ENCODE measurements around a stretch of chr1.

- RRBS: 73% methylated on average over 3 of the region's 20 CpGs
CAGE:
- cytosol, long polyA plus RNA: no peak
- long polyA plus RNA: no peak
- nucleus, long polyA plus RNA: no peak
Measured at GRCh38 chr1:15756035-15756948, 2.3 kb upstream of the FBLIM1 start.

- RRBS: 93% methylated on average over 4 of the region's 9 CpGs
CAGE:
- cytosol, long polyA plus RNA: no peak
- long polyA plus RNA: no peak
- nucleus, long polyA plus RNA: no peak
Measured at GRCh38 chr1:15785685-15786211, 21.7 kb downstream of the UQCRHL start.

DNA sequence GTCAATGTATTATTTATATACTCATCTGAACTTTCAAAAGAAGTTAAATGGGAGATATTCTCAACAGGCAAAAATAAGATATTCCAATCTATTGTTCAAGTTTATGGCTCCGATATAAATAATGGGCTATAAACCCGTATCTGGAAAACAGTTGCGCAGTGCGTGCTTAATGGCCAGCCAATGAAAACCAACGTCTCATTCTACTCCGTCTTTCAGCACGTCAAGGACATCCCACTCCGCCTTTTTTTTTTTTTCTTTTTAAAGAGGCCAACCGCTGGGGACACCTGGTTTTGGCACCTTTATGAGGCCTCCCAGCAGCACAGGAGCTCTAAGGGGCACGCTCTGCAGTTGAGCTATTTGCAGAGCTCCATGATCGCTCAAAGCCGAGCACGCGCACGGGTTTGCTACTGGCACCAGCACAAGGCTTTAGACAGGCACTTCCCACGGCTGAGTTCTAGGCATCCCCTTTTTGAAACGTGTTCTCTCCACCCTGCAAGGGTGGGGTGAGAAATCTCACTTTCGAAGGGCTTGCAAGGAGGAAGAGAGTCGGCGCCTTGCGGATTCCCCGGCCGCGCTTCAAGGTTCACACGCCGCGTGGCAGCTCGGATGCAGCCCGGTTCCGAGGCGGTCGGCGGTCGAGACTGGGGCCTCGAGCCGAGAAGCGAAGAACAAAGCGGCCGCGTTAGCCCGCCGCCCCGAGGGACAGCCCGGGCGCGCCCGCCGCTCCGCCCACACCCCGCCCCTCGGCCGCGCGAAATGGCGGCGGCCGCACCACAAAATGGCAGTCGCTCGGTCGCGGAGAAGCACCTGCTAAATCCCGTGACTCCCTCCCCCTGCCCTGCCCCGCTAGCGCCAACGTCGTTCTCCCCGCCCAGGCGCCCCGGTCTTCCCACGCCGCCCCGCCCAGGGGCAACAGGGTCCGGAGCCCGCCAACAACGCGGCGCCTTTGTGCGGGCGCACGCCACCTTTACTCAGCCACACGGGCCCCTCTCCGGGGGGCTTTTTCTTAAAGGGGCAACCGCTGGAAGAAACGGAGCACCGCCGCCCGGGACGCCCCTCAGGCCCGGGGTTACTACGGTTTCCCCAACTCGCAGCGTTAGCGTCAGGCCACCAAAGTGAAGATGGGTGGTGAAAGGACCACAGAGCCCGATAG, 12.9 kb upstream of the SPEN start:
- RRBS: under 1% methylated on average over 38 of the region's 94 CpGs
CAGE:
- cytosol, long polyA plus RNA: start-site peak on the minus strand centred at position 664 of the sequence, 42 bp wide, 63 reads
- long polyA plus RNA: no peak
- nucleus, long polyA plus RNA: no peak

DNA sequence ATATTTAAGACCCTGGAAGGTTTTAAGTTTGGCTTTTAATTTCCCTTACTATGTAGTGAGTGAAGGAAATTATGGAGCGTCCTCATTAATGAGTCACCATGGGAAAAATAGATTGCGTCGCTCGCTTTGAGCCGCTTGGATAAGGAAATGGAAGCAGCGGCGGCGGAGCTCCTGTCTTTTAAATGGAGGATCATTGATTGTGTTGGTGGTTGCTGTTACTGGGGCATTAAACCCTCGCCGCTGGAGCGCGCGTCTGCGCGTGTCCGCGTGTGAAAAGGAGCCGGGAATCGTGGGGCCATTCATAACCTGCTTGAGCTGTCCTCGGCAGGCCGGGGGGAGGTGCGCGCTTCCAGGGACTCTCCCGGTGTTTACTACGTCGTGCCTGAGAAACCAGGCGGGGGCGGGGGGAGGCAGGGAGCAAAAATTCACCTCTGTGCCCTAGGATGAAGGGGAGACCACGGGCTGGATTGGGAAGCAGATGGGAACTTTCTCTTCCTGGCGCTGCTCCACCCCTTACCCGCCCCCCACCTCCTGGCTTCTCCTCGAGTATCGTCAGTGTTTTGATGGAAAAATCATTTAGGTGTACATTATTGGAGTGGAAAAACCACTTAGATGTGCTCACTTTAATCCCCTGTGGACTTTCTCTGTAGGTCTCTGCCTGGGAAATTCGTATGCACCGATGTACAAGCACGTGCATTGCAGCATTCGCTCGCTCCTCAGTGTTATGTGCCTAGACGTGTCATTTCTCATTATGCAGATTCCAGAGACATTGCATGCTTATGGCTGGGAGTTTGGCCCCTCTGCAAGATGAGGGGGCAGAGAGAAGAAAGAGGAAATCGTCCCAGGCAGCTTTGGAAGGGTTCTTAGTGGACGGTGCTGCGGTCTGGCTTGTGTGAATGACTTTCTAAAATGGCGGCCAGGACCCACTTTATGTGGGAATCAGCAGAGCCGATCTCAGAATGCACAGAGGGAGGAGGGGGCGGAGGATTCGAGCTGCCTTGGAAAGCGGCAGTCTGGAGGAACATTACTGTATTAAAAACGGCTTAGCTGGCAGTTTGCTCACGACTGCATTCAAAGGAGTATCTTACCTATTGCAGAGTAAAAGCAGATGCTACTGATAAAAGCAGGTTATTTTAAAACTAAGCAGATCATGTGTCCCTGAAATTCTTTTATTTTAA, 2.1 kb downstream of the SPEN start:
- RRBS: 0% methylated on average over 2 of the region's 49 CpGs
CAGE:
- cytosol, long polyA plus RNA: no peak
- long polyA plus RNA: no peak
- nucleus, long polyA plus RNA: no peak

DNA sequence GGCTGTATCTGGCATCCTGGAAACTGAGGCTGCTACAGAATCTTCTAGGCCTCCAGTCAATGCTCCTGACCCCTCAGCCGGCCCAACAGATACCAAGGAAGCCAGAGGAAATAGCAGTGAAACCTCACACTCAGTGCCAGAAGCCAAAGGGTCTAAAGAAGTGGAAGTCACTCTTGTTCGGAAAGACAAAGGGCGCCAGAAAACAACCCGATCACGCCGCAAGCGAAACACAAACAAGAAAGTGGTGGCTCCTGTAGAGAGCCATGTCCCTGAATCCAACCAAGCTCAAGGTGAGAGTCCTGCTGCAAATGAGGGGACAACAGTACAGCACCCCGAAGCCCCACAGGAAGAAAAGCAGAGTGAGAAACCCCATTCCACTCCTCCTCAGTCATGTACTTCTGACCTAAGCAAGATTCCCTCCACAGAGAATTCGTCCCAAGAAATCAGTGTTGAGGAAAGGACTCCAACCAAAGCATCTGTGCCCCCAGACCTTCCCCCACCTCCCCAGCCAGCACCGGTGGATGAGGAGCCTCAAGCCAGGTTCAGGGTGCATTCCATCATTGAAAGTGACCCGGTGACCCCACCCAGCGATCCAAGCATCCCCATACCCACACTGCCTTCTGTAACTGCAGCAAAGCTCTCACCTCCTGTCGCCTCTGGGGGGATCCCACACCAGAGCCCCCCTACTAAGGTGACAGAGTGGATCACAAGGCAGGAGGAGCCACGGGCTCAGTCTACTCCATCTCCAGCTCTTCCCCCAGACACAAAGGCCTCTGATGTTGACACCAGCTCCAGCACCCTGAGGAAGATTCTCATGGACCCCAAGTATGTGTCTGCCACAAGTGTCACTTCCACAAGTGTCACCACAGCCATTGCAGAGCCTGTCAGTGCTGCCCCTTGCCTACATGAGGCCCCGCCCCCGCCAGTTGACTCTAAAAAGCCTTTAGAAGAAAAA, 42.6 kb downstream of the ZBTB17 start:
- RRBS: no CpG with 5 or more reads among the region's 16 CpGs
CAGE:
- cytosol, long polyA plus RNA: no peak
- long polyA plus RNA: no peak
- nucleus, long polyA plus RNA: no peak

DNA sequence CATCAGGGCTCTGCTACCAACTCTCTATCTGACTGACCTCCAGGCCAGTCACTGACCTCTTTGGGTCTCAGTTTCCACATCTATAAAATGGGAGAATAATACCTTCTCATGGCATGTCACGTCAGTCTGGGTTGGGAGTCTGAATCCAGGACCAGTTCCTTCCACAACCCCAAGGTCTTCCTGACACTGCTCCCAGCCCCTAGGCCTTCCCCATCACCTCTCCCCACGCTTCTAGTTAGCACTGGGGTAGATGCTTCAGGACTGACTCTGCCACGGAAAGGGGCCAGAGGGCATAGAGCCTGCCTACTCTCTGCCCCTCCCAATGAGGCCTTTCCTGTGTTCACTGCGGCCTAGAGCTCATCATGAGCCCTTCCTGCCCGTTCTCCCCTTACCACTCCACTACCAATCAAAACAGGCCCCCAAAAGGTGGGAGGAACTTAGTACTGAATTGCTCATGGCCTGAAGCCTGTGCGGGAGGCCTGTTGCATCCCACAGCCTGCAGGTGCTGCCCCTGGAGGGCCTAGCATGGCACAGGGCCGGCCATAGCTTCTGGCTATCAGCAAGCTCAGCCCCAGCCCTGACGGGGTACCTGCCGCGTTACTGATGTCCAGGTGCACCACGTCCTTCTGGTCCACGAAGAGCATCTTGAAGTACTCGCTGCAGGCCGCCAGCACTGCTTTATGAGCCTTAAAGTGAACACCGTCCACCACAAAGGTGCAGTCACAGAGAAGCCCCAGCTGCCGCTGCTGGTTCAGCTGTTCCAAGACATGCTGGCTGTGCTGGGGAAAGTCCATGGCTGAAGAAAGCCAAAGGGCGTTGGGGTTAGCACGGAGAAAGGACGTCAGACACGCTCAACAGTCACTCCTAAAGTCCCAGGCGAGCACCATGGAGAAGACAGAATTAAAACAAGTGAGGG, 27.9 kb downstream of the ZBTB17 start:
- RRBS: no CpG with 5 or more reads among the region's 21 CpGs
CAGE:
- cytosol, long polyA plus RNA: no peak
- long polyA plus RNA: no peak
- nucleus, long polyA plus RNA: no peak

- RRBS: no CpG with 5 or more reads among the region's 3 CpGs
CAGE:
- cytosol, long polyA plus RNA: no peak
- long polyA plus RNA: no peak
- nucleus, long polyA plus RNA: no peak
Measured at GRCh38 chr1:15948618-15948811, 27.4 kb downstream of the ZBTB17 start.

DNA sequence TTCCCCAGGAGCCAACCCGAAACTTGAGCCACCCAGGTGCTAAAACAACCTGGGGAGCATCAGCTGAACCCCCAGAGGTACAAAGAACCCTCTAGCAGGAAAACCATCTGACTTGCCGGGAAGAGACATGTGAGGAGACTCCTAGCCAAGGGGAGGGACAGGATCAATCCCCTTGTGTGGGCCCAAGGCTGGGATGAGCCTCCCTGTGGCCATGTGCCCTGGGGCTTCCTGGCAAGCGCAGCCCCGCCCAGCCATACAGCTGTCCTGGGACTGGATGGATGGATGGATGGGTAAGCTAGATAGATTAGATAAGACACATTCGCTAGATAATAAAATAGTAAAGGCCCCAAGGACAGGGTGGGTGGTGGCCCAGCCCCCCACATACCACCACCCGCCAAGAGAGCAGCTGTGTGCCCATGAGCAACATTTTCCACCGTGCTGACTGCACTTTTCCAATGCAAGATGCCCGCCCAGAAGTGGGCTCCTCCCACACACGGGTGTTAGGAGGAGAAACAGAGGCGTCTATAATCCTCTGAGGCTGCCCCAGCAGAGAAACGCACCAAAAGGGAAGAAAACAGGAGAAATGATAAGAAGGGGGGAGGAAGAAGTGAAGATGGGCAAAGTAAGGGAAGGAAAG, 25.1 kb downstream of the ZBTB17 start:
- RRBS: no CpG with 5 or more reads among the region's 11 CpGs
CAGE:
- cytosol, long polyA plus RNA: no peak
- long polyA plus RNA: no peak
- nucleus, long polyA plus RNA: no peak

- RRBS: no CpG with 5 or more reads among the region's 8 CpGs
CAGE:
- cytosol, long polyA plus RNA: no peak
- long polyA plus RNA: no peak
- nucleus, long polyA plus RNA: no peak
Measured at GRCh38 chr1:16068334-16069077, 4.9 kb downstream of the FAM131C start.

DNA sequence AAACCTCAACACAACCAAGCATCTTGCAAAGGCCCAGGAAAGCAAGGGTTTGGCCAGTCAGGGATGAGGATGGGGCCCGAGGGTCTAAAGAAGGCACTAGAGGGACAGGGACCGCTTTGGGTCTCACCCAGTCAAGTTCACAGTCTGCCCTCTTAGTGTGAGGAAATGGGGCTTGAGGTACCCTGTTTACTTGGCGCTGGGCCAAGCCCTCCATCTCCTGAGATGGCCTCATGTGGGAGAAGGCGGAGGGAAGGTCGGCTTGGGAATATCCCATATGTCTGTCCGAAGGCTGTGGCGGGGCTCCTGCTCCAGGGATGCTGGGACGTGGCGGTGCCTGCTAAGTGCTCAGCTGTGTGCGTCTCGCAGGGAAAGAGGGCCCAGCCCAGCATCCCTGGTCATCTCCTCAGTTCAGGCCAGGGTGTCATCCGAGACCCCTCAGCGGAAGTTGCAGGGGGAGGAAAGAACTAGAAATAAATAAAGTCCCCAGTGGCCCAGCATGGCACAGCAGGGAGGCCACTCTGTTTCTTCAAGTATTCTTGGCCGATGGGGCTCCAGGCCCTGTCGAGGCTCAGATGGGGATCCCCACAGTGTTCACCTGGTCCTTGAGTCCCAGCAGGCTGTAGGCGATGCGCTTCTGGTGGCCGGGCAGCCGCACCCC, 31.1 kb downstream of the EPHA2 start:
- RRBS: no CpG with 5 or more reads among the region's 19 CpGs
CAGE:
- cytosol, long polyA plus RNA: no peak
- long polyA plus RNA: no peak
- nucleus, long polyA plus RNA: no peak

DNA sequence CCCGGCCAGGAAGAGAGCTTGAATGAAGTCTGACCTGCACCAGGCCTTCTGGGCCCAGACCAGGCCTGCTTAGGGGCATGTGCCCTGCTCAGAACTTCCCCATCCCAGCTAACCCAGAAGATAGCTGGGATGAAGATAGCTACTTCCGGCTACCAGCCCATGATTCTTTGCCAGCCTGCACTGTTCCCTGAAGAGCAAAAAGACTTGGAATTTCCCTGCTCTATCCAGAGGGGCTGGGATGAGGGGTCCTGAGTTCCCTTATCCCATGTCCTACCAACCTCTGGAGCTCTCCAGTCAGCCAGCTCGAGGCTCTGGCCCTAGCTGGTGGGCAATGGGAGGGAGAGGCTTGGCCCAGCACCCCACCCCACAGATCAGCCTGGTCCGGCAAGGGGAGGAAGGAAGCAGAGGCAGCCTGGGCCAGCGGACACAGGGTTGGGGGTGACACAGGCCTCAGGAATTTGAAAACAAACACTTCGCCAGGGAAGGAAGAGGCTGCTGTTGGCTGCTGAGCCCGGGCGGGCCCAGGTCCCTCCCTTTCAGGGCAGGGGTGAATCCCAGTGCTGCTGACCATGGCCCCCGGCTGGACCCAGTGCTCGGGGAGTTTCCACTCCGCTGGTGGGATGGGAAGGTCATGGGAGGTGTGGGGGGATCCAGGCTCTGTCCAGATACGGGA, 25.9 kb upstream of the EPHA2 start:
- RRBS: 16% methylated on average over 3 of the region's 12 CpGs
CAGE:
- cytosol, long polyA plus RNA: no peak
- long polyA plus RNA: no peak
- nucleus, long polyA plus RNA: no peak

DNA sequence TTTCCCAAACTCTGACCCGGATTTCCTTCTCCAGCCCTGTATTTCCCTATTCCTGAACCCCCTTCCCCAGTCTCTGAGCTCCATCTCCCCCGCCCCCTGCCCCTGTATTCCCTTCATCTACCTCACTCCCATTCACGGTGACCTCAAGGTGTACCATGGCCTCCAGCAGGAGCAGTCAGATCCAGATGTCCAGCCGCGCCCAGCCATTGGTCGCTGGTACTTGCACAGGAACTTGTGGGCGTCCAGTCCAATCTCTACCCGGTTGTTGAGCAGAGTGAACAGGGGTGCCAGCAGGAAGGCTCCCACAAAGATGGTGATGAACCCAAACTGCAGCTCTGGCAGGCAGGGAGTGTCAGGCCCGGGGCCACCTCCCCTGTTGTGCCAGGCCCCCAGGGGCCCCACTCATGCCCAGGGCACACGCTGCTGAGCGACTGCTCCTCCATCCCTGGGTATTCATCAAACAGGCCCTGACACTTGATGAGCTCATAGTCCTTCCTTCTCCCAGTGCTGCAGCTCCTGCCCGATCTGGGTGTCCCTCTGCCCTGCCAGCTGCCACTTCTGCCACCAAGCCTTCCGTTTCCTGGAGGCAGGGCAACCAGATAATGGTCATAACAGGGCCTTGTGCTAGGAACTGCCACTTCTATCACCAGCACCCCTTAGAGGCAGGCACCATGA, 5.6 kb upstream of the ARHGEF19 start:
- RRBS: 89% methylated on average over 2 of the region's 13 CpGs
CAGE:
- cytosol, long polyA plus RNA: no peak
- long polyA plus RNA: no peak
- nucleus, long polyA plus RNA: no peak

DNA sequence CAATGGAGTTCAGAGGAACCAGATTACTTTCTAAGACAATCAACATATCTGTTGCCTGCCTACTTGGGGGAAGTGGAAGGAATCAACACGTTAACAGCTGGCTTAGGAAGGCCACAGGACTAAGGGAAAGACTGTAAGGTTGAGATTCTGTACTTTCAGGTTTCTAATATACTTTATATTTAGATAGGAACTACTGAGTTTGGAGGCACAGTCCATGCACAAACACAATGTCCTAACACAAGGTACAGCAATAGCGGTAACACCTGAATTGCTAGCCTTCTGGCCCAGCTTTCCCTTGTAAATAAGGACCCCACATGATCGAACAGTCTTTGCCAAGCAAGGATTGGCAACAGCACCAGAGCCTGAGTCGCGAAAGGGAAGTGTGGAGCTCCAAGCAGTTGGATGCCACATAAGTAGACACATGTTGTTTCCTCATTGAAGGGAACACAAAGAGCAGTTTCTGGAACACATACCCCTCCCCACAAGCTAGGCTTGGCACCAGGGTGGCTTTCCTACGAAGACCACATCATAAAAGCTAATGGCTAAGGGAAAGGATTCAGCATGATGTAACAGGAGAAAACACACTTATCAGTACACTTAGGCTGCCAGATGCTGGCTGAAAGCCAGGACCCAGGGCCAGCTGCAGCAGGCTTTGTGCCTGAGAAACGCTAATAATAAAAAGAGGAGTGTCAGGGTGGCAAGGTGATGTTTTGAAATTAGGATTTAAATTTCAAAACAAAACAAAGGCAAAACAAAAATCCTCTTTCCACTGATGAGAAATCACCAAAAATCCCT, 11.6 kb upstream of the CPLANE2 start:
- RRBS: no CpG with 5 or more reads among the region's 7 CpGs
CAGE:
- cytosol, long polyA plus RNA: no peak
- long polyA plus RNA: no peak
- nucleus, long polyA plus RNA: no peak

- RRBS: 2% methylated on average over 8 of the region's 38 CpGs
CAGE:
- cytosol, long polyA plus RNA: no peak
- long polyA plus RNA: no peak
- nucleus, long polyA plus RNA: no peak
Measured at GRCh38 chr1:16440890-16441568, 505 bp downstream of the NECAP2 start.

DNA sequence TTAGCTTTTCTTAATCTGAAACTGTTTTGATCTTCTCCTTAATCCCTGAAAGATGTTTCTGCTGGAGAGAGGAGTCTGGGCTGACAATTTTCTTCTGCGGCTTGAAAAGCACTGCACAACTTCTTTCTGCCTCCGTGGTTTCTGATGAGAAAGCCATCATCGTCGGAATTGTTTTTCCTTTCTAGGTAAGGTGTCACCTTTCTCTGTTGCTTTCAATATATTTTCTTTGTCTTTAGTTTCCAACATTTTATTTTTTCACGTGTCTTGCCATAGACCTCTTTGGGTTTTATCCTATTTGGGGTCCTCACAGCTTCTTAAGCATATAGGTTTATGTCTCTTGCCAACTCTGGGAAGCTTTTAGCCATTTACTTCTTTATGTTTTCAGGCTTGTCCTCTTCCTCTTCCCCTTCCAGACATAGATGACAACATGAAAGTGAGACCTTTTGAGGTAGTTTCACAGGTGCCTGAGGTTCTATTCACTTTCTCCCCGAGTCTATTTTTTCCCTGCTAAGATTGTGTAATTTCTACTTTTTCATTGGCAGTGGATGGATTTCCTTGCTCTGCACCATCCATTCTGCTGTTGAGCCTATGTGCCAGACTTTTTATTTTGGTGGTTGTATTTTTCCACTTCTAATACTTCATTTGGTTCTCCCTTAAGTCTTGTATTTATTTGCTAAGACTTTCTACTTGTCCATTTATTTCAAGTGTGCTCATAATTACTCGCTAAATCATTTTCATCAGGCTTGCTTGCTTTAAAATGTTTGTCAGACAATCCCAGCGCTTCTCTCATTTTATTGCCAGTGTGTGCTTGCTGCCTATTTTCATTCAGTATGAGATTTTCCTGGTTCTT, 32.7 kb downstream of the NECAP2 start:
- RRBS: no CpG with 5 or more reads among the region's 8 CpGs
CAGE:
- cytosol, long polyA plus RNA: no peak
- long polyA plus RNA: no peak
- nucleus, long polyA plus RNA: no peak

- RRBS: 1% methylated on average over 11 of the region's 77 CpGs
CAGE:
- cytosol, long polyA plus RNA: no peak
- long polyA plus RNA: no peak
- nucleus, long polyA plus RNA: no peak
Measured at GRCh38 chr1:16534837-16535892, 94.6 kb downstream of the NECAP2 start.

- RRBS: no CpG with 5 or more reads among the region's 5 CpGs
CAGE:
- cytosol, long polyA plus RNA: no peak
- long polyA plus RNA: no peak
- nucleus, long polyA plus RNA: no peak
Measured at GRCh38 chr1:16606027-16606459, 165.5 kb downstream of the NECAP2 start.

DNA sequence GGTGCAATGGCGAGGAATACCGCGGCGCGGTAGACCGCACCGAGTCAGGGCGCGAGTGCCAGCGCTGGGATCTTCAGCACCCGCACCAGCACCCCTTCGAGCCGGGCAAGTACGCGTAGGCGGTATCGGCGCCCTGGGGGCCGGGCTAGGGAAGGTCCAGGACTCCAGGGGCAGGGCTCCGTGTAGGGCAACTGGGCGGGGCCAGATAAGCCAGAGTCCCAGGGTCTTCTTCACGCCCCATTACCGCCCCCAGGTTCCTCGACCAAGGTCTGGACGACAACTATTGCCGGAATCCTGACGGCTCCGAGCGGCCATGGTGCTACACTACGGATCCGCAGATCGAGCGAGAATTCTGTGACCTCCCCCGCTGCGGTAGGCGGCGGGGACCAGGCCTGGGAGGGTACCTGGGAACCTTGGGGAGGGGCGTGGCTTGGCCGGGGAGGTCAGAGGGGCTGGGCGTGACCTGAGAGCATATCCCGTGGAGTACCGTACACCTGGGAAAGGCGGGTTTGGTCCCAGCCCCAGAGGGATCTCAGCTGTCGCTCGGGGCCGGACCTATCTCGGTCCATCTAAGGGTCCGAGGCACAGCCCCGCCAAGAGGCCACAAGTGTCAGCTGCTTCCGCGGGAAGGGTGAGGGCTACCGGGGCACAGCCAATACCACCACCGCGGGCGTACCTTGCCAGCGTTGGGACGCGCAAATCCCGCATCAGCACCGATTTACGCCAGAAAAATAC, 206.9 kb downstream of the NECAP2 start:
- RRBS: under 1% methylated on average over 3 of the region's 61 CpGs
CAGE:
- cytosol, long polyA plus RNA: no peak
- long polyA plus RNA: no peak
- nucleus, long polyA plus RNA: no peak

GRCh38 chr1:16666806-16667308, 226.3 kb downstream of the NECAP2 start:
- RRBS: no CpG with 5 or more reads among the region's 29 CpGs
CAGE:
- cytosol, long polyA plus RNA: no peak
- long polyA plus RNA: no peak
- nucleus, long polyA plus RNA: no peak

DNA sequence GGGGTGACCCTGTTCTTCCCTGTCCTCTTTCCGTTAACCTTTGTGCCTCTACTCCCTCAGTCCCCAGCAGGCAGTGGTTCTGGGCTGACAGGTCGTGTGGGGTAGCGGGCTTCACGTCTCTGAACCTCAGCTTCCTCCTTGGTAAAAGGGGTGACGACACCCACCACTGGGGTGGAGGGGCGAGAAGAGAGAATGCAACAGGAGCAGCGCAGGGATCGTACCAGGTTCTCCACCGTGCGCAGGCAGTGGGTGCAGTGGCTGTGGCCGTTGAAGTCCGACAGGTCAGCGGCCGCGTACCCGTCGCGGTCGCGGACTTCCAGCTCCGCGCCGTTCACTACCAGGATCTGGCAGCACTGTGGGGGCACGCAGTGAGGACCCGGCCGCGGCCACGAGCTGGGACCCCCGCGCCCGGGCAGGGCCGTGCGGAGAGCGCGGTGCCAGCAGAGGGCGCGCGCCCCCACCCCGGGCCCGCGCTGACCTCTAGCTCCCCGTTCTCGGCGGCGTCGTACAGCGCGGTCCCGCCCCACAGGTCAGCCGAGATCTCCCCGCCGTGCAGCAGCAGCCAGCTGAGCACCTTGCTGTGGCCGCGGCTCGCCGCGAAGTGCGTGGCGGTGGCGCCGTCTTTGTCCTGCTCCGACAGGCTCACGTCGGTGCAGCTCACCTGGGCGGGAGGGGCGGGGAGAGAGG, 214.5 kb upstream of the CROCC start:
- RRBS: no CpG with 5 or more reads among the region's 66 CpGs
CAGE:
- cytosol, long polyA plus RNA: no peak
- long polyA plus RNA: no peak
- nucleus, long polyA plus RNA: no peak